Umbilical cord (tissue), 2 donors: ENCODE results near the gene AKAP12.

DNA sequence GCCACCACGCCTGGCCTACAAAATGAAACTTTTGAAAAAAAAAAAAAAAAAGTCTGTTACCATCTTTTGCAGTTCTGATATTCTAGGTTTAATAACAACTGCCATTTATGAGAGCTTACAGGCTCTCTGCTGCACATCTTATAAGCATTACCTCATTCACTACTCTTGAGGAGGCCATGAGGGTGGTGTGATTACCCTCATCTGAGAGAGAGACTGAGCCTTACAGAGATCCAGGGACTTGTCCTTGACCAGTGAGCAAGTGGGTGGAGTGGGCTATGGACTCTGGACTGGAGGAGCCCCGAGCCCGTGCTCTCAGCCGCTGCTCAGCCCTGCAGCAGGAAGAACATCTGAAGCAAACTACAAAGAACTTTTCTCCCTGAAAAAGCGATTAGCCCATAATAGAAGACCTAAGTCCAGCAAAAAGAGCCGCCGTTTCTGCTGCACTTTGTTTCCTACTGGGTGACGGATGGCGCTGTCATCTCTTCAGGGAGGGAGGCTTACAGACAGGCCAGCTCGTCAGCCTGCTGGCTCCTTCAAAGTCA lies 119.8 kb upstream of the AKAP12 start:
- RAMPAGE, long total RNA = no peak

DNA sequence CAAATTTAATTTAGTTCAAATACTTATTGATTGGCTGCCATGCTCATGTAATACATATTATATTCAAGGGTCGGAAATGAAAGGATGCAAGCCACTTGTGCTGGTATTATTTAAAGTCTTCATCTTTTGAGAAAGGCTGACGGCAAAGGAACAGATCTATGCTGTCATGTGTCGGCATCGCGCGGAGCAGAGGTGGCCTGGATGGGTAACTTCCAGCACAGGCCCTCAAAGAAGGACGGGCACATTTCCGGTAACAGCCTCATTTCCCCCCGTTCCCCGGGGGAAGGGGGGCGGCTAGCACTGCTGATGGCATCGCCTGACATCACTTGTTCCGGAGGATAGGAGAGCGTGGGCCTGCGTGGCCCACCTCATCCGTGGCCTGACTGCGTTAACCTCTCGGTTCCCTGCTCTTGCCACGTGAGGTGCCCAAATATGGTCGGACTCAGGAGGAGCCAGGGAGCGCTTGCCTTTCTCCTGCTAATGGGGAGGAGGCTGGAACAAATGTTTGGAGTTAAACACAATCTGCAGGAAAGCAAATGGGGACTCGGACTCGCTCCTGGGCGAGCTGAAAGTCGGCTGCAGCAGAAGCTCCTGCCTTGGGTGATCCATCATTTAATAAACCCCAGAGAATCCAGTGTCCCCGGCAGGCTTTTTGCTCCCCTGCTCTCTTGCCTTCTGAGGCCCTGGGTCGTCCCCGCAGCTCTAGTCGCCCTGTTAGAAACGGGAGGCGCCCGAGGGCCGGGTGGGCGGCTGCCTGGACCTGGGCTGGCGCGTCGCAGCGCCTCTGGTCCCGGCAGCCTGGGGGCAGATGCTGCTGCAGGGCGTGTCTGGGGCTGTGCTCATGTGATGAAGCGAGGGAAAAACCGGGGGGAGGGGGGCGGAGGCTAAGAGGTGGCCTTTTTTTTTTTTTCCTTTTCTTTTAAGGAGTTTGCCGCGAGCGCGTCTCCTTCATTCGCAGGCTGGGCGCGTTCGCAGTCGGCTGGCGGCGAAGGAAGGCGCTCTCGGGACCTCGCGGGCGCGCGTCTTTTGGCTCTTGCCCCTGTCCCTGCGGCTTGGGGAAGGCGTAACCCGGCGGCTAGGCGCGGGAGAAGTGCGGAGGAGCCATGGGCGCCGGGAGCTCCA lies at the start of gene AKAP12:
Gene AKAP12 (plus strand): TSS at position 508 of the 1,122 bp plus-strand sequence.
- RAMPAGE, long total RNA = no peak

- RAMPAGE, long total RNA = no peak
Observed at GRCh38 chr6:151389892-151389998, 1.6 kb downstream of the ZBTB2 start.

DNA sequence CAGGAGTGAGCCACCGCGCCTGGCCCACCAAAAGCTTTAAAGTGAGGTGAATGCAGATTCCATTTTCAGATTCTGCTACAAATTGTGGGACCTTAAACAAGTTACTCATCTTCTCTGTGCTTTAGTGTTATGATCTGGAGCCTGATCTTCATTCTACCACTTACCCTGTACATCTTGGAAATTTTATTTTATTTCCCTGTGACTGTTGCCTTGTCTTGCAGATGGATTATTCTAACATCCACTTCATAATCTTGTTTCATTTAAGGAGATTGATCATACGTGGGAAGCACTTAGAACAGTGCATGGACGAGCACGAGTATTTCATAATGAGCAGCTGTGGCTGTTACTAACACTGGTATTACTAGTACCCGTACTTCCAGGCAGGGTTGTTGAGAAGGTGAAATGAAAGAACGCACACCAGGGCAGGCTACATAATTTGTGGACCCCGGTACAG lies 667 bp upstream of the CCDC170 start:
- RAMPAGE, long total RNA = no peak

- RAMPAGE, long total RNA = no peak
Observed at GRCh38 chr6:151506756-151507144, 12.9 kb downstream of the CCDC170 start.

- RAMPAGE, long total RNA = no peak
Observed at GRCh38 chr6:151716353-151716888, 91.1 kb upstream of the ESR1 start.

DNA sequence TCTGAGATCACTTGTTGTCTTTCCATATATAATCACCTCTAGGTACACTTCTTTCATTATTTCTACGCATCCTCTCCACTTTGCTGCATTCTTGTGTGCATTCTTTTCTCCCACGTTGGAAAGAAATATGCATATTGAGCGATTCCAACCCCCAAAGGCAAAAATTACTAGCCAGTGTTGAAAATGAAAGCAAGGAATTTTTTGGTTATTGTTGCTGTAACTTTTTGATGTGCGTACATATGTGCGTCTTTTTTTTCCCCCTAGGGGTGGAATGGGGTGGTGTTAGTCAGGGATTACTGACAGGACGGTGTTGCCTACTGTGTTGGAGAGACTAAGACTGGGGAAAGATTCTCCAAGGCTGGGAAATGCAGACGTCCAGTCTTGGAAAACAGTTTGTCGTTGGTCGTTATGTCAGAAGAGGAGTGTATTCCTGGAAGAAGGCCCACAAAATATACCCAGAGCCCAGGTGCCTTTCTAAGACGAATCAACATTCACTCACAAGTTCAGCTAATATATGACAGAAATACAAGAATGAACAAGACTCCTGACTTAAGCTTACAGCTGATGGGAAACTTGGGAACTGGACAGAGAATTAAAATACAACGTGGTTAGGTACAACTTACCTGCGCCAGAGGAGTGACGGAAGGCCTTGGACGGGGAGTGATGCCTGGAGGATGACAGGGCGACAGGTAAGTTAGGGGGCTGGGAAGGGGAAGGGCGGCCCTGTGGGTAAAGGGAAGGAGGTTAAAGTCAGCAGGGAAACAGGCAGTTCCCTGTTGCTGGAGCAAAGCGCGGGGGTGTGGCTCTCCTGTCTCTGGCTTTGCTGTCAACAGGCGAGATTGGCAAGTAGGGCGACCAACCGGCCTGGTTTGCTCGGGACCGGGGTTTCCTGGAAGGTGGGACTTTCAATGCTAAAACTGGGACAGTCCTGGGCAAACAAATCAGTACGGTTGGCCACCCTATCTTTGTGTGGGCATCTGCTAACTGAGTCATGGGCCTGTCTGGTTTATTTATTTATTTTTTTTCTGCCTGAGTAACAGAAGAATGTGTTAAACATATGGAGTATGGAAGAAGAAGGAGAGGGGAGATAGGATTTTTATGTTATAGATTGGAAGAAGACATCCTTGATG lies 43.9 kb upstream of the ESR1 start:
- RAMPAGE, long total RNA = no peak

GRCh38 chr6:151815518-151816139 lies 8.1 kb downstream of the ESR1 start:
- RAMPAGE, long total RNA = no peak

DNA sequence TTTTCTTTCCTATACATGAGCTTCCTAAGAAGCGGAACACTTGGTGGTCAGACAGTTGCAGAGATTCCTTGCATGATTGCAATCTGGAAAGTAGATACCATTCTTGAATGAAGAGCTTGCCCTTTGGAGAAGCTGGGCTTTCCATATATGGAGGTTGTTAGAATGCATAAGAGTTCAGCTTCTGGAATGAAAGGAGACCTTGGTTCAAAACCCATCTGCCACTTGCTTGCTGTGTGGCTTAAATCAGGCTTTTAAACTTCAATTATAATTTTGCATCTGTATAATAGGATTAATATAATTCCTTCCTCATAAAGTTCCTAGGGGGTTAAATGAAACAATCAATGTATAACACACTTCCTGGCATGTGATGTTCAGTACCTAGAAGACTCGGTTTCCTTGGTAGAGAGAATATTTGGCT lies 65.5 kb downstream of the ESR1 start:
- RAMPAGE, long total RNA = no peak

GRCh38 chr6:152170707-152171876 lies 363.6 kb downstream of the ESR1 start:
- RAMPAGE, long total RNA = no peak

- RAMPAGE, long total RNA = no peak
Observed at GRCh38 chr6:152184742-152185850, 377.6 kb downstream of the ESR1 start.

GRCh38 chr6:152354577-152354980 lies 282.6 kb downstream of the SYNE1 start:
- RAMPAGE, long total RNA = no peak

DNA sequence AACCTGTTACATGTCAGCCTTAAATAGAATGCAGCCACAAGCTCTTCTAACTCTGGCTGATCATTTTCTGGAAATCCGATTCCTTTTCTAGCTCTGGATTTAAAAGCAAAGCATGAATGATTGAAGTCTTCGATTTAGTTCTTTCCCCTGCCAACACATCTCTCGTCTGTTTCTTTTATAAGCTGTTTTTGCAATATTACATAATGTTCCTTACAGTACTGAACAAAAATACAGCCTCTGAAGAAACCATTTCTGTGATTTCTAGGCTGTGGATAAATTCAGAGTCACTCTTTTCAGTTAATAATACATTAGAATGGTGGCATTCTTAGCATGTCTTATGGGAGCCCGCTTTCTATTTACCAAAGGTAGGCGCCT lies 165.3 kb downstream of the SYNE1 start:
- RAMPAGE, long total RNA = no peak

- RAMPAGE, long total RNA = no peak
Observed at GRCh38 chr6:152700445-152700762, 2.7 kb downstream of the MYCT1 start.

DNA sequence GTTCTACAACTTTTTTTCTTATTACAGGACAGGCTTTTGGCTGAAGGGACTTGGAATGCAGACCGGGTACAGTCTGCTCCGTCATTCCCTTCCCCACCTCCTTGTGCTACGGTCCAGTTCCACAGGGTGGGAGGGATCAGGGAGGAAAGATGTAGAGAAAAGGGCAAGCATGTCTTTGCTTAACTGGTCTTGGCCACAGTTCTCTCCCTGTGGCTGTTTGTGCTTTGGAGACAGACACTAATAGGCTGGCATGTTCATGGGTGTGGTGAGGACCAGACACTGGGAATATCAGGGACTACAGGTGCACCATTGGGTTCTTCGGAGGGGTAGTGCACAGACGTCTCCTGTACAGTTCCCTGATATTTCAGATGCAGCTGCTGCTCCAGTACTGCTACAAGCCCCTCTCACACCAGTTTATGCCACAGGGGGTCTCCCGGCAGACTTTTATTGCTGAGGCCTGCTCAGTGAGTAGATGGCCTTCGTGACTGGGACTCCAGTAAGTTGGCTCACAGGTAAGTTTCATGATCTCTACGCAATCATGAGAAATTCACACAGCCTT lies 12.3 kb upstream of the RGS17 start:
- RAMPAGE, long total RNA = no peak

DNA sequence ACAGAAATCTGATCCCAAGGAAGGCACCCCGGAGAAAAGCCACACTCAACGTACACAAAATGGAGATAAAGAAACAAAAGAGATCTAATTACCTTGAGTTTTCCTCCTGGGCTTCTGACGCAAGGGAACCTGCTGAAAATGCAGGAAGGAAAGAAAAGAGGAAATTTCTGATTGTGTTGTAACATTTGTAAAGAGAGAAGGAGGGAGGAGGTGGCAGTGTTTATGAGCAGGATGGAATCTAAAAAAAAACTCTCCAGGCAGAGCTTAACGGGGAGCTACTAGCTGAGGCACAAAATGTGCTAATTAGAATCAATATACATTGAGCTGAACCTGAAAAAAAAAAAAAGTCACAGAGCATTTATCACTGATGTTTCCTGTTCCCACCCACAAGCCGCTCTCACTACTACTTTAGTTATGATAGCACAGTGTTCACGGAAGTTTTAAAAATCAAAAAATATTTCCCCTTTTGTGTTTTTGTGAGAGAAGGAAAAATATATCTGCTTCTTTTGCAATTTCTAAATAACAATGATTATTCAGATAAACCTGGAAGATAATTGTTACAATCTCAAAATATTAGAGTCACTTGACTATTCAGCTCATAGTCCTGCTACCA lies 109.1 kb downstream of the IPCEF1 start:
- RAMPAGE, long total RNA = no peak

DNA sequence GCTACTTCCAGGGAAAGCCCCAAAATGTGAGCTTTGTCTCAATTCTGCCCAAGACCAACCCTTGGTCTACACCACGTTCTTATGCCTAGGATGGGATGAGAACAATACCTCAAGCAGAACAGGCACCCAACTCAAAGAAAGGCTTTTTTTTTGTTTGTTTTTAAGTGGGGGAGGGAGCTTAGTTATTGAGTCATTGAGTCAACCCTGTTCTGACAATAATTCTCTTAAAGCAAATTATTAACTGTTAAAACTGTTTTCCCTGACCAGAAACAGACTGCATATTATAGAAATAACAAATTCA lies 106.9 kb downstream of the IPCEF1 start:
- RAMPAGE, long total RNA = no peak

DNA sequence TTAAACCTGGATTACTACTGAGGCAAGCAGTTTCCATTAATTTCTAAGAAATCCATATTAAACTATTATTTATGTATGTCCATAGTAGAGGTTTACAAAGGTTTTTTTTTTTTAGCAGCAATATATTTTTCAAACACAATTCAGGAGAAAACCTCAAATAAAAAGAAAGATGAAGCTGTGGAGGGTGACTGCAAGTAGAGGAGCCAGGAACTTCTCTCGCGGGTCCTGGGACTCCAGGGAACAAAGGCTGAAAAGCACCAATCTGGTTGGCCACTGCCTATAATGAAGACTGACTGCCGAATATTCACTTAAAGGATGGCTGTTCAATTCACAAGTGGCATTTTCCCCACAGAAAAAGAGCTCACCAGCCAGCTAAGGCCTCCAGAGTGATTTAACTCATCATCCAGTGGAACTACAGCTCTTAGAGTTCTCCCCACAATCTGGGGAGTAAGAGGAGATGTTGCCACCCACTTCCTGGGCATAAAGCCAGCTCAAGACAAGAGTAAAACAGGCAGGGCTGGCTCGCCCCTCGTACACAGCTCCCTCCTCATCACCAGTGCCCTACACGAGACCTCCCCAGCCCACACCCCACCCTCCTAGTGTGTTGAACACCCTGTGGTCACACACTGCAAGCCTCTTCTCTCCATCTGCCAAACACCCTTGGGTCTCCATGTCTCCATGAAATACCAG lies 47.0 kb upstream of the IPCEF1 start:
- RAMPAGE, long total RNA = no peak

GRCh38 chr6:154462424-154462885 lies 48.0 kb downstream of the CNKSR3 start:
- RAMPAGE, long total RNA = no peak

GRCh38 chr6:154487273-154487944 lies 23.1 kb downstream of the CNKSR3 start:
- RAMPAGE, long total RNA = no peak